ENCODE data around the genes ALG2 and SEC61B.

DNA sequence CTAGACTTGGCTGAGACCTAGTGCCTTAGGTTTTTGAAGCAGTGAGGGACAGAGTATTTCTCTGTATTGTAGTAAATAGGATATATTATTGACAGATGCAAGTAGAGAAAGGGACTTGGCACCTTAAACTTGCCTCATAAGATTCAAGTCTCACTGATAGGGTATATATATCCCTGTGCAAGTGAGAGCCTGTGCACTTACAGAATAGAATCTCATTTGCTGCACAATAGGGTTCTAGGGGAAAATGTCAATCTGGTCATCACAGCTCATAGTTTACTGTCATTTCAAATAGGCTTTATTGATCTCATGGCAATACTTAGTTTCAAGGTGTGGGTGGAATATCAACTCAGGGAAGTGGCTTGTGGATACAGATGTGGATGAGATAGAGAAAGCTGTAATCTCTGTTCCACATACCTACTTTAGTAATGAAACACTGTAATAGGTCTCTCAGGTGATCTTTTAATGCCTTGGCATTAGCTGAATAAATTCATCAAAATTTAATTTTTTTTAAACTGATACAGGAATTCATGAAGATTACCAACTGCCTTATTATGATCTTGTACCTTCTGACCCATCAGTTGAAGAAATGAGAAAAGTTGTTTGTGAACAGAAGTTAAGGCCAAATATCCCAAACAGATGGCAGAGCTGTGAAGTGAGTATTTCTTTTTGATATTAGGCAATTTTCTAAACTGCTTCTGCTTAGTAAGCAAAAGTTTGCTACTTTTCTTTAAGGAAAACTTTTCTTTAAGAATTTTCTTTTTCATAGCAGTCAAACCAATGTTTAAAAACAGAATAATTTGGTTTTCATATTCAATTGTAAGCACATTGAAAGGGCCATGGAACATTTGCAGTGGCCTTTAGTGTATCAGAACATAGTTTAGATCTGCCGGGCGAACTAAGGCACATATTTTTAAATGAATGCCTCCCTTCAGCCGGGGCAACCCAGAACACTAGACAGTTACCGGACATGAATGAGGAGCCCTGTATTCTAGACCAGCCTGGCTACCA is 42.5 kb downstream of the TGFBR1 start:
- PRO-cap: no peak

DNA sequence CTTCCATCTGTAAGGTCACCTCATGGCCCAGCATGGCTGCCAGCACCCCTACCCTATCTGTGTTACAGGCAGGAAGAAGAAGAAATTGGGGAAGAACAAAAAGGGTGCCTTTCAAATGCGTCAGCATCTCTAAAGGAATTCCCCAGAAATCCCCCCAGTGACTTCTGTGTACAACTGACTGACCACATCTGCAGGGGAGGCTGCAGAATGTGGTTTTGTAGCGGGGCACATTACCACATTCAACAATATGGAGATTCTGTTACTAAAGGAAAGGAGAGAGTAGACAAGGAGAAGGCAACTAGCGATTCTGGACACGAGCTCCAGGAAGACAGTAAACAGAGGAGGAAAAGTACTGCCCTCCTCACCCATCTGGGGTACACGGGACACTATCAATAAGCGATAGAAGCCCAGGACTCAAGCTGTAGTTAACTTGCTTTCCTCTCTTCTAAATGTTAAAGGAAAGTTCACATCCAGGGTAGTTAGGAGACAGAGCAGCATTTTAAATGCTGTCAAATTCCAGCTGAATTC is 40.0 kb downstream of the ALG2 start:
- PRO-cap: no peak

GRCh38 chr9:99220852-99222123 is at the start of gene ALG2:
ALG2 (minus strand) TSS chr9:99221942.
- PRO-cap: bidirectional peak, plus-strand start at chr9:99222282, minus-strand start at chr9:99221940

- PRO-cap: bidirectional peak, plus-strand start at chr9:99222282, minus-strand start at chr9:99221940
These were observed at the start of gene SEC61B for GRCh38 chr9:99222124-99223020. SEC61B (plus strand) TSS chr9:99222282.

DNA sequence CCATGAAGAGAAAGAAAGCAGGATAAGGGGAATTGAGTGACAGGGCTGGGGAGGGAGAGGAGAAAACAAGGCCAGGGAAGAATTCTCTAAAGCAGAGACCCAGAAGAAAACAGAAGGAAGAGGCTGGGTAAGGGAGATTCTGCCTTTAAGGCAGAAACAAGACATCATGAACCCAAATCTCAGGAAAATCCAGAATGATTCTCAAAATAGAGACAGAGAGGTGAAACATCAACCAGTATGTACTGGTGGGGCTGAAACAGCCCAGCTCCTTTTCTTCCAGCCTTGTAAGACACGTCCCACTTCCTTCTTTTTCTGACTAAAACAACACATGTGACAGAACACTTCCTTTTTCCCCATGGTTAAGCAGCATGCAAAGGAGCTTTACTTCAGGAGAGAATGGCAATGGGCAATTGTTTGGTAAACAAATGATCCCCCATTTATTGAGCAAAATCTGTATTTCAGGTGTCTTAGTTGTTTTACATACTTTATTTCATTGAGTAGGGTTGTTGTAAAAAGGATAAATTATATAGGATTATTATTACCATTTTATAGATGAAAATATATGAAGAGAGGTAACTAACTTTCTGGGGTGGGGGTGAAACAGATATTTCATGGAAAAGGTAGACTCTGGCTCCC is 230.8 kb upstream of the NR4A3 start:
- PRO-cap: no peak

DNA sequence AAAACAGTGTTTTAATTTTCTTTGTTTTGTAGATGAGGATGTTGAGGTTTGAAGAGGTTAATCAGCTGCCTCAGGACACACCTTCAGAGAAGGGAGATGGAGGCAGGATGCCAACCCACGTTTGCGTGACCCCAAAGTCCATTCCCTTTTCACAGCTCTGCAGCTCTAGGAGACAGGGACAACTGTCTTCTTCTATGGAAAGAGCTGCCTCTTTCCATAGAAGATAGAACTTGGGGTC is 7.7 kb downstream of the NR4A3 start:
- PRO-cap: no peak

- PRO-cap: no peak
These were observed 81.1 kb downstream of the INVS start for GRCh38 chr9:100180022-100180672.

GRCh38 chr9:100427700-100428328 is 871 bp downstream of the MSANTD3 start:
- PRO-cap: unidirectional peak, minus-strand start at chr9:100427766

- PRO-cap: no peak
These were observed 404 bp downstream of the TMEFF1 start for GRCh38 chr9:100473226-100473879.

DNA sequence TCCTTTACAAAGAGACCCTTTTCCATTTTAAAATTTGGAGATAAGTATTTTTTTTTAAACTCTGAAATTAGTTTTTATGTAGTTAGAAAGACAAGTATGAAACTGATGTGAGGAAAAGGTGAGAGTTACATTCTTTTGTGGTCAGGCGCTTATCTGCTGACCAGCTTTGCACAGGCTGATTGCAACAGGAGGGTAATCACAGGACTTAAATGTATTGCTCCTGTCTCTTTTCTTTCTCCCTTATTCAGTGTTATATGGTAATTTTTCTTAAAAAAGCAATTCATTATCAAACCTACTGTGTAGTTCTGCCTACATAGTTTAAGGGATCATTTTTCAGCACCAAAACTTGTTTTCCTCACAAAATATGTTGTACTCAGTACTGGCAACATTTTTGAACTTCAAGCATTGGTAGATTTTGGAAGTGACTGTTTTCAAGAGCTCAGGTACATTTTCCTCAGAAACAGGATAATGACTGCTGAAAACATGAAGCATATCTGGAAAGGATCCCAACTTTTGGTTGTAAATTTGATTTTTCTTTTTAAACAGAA is 43.3 kb downstream of the TMEFF1 start:
- PRO-cap: no peak

GRCh38 chr9:101326623-101327074 is 58.2 kb downstream of the BAAT start:
- PRO-cap: no peak

GRCh38 chr9:101421074-101422146 is 14.2 kb downstream of the ALDOB start:
- PRO-cap: no peak

GRCh38 chr9:101435006-101435458 is 542 bp downstream of the ALDOB start:
- PRO-cap: no peak

DNA sequence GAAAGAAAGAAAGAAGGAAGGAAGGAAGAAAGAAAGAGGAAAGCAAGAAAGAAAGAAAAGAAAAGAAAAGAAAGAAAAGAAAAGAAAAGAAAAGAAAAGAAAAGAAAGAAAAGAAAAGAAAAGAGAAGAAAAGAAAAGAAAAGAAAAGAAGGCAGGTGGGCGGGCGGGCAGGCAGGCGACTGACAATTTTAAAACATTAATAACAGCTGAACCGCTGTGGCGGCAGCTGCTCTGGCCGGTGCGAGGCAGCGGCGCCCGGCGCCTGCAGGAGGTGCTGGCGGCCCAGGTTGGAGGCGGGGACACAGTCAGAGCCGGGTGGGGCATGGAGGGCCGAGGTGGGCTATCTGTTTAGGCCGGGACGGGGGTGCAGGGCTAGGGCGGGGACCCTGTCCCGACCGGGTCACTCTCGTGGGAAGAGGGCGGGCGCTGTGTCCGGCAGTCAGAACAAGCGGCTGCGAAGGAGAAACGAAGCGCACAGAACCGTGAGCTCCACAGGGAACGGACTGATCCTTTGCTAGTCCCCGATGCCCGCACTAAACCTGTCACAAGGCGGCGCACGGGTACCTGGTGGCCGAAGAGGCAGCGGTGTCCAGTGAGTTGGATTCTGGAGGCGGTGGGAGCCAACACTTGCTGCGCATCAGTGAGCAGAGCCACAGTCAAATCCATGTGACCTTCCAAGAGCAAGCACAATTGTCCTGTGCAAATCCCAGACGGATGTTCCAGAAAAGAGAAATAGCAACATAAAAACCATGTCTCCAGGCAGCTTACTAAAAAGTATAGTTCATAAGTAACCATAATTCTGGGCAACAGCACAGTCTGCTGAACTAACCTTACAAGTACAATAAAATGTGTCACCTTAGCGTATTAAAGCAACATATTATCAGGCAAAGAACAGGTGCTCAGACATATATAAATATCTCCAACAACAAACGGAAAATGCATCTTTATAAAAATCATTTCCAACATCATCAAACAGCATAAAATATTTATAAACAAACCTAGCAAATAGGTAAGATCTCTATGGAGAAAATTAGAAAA is 13.7 kb upstream of the ALDOB start:
- PRO-cap: unidirectional peak, plus-strand start at position 308 of the sequence; bidirectional peak, plus-strand start at position 475 of the sequence, minus-strand start at position 535 of the sequence

GRCh38 chr9:101551993-101552880 is 18.6 kb downstream of the RNF20 start:
- PRO-cap: no peak

DNA sequence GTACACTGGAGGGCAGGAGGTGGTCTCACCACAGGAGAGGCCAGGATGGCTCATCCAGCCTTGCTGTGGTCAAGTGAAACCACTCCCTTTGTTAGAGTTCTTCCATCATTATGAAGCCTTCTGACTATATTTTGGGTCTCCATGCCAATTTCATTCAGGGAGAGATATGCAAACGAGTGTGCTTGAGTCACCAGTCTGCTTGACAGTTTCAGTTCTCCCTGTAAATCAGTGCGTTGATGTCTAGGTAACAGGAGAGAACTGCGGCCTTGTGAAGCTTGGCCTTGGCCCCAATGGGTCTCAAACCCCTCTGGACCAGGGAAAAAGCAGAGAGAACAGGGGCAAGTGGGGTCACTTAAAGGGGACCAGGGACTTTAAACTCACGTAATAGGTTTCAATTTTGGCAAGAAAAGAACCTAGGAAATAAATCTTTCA is 16.3 kb downstream of the PPP3R2 start:
- PRO-cap: no peak

- PRO-cap: no peak
These were observed 582 bp downstream of the GRIN3A start for GRCh38 chr9:101737728-101738402.

DNA sequence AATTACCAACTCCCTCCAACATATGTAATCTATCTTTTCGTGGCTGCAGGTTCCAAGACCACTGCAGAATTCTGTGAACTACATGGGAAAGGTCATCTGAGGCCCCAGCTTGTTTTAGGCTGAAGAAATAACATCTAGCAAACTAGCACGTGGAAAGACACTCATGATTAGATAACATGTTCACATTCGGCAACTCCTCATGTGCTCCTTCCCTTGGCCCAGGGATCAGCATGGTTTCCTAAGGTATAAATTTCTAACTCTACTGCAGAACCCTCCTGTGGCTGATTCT is 58.2 kb downstream of the NIPSNAP3B start:
- PRO-cap: no peak

GRCh38 chr9:104843004-104843727 is 79.2 kb downstream of the NIPSNAP3B start:
- PRO-cap: no peak

GRCh38 chr9:104866624-104866895 is 61.4 kb downstream of the ABCA1 start:
- PRO-cap: no peak